Left common carotid artery plus branches (tissue), 1 donor: ENCODE measurements around a stretch of chr7.

DNA sequence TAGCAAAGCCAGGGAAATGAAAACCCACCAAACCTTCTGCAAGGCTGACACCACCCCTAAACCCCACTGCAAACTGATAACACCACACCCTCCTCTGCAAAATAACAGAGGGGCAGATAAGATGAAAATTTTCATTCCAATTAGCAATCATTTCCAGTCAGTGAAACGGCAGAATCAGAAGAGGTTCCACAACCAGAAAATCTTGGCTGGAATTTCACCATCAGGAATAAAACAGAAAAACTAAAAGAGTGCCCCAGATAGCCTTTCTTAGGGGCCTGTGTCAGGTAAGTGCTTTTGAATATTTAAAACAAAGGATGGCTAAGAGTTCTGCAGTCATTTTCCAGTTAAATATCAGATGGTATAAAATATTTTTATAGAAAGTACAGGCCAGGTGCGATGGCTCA lies 179.5 kb upstream of the BMPER start:
- PRO-cap: no peak

DNA sequence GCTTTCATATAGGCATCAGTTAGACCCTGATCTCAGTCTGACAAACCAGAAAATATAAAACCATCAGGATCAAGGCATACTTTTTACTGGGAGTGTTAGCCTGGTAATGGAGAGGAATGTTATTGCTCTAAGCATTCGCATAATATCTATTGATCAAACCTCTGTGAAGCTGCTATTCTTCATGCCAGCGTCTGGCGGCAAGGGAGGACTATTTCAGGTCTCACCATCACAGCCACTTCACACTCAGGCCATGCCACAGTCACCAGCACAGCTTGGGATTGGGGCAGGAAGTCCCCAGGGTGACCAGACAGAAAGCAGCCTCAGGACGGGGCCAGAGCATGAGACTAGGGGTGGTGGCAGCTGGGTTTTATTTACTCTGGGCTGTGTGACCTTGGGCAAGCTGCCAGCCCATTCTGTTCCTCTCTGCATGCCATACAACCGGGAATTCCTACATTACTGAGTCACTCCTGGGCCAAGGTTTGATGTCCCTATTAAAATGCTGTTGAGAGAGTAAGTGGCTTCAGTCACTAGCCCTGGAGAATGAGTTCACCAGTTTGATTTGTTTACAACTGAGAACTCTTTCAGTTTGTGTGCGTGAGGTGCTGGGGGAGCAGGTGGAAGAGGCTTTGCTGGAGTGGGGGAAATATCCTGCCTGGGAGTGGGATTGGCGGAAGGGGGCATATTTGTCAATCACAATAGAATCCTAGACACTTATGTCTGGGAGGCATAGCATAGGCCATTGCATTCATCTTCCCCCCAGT lies 90.3 kb downstream of the NPSR1 start:
- PRO-cap: no peak

DNA sequence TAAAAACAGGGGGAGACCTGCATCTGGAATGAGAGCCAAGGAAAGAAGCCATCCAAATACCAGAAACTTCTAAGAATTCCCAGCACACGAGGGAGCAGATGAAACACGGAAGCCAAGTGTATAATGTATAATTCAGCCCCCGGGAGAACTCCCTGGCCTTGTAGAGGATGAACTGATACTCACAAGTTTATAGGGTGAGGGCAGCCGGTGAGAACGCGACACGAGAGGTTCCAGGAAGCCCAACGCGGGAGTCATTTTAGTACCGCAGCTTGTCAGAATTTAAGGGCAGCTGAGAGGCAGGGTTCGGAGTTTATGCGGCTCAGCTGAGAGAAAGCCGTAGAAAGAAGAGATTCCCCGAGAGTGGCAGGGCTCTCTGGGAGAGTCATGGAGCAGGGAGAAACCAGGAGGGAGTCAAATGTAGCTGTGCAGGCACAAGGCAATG lies 164.0 kb downstream of the NPSR1 start:
- PRO-cap: no peak

- PRO-cap: no peak
Measured at GRCh38 chr7:35254632-35255106, 769 bp upstream of the TBX20 start.

- PRO-cap: no peak
Measured at GRCh38 chr7:35633410-35633983, 61.4 kb downstream of the HERPUD2 start.

DNA sequence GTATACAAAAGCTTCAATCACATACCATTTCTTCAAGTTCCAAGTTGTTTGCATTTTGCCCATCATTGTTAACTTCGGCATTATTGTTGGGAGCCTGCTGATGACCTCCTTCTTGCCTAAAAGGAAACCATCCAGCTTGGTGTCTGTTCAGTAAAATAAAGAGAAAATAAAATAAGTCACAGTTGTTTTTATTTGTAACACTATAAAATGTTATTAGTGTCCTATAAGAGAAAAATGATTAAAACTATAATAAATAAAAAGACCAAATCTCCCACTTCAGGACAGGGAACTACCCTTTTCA lies 60.7 kb downstream of the HERPUD2 start:
- PRO-cap: no peak

GRCh38 chr7:35768493-35768747 lies 32.4 kb upstream of the SEPTIN7 start:
- PRO-cap: no peak

GRCh38 chr7:36130887-36131505 lies 22.1 kb upstream of the EEPD1 start:
- PRO-cap: no peak

DNA sequence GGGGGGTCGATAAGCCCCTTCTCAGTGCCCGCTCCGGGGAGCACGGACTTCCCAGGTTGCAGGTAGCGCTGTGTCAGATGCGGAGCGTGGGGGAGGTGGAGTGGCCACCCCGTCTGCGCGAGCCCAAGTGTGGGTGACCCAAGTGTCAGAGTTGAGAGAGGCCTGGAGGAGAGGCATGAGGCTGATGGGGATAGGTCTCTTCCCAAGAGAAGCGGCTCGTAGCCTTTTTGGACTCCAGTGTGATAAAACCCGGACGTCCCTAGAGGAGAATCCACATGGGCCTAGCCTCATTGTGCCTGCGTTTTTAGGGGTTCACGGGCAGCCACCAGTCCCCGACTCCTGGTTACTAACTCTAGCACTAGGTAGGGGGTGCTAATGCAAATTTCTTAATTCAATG lies 650 bp downstream of the EEPD1 start:
- PRO-cap: no peak

- PRO-cap: no peak
Measured at GRCh38 chr7:36226850-36227734, 74.0 kb downstream of the EEPD1 start.

- PRO-cap: no peak
Measured at GRCh38 chr7:36261227-36261648, 105.8 kb downstream of the MATCAP2 start.

DNA sequence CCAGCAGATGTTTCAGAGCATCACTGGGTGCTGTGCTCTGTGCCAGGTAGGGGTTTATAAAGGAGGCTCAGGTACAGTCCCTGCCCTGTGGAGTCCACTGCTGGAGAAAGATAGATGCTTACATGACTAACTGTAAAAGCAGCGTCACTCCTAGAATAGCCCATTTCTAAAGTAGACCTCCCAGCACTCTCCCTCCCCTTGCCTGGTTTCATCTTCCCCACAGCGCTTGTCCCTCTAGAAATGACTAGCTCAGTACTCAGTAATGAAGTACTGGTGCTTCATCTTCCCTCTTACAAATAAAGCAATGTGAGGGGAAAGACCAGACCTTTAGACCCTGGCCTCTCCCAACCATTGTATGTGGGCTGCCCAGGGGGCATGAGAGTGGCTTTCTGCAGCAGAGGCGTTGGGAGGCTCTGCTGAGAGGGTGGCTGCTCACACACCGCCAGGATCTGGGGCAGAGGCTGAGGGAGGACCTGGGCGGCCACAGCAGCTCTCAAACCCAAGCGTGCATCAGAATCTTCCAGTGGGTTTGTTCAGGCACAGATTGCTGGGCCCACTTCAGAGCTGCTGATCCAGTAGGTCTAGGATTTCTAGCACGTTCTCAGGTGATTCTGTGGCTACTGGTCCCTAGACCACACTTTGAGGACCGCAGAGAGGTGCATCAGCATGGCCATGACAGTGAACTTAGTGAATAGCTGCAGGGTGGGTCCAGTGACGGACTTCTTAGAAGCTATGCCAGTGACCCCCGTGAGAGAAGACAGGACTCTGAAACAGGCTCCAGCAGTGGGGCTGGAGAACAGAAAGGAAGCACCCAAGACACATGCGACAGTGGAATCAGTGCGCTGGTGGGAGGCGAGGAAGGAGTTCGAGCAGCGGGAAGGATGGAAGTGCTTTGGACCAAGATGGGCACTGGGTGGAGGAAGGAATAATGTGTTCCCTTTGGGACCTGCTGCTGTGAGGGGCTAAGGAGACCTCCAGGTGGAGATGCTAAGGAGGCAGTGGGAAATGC lies 87.5 kb downstream of the MATCAP2 start:
- PRO-cap: no peak

GRCh38 chr7:36302936-36303883 lies 63.8 kb downstream of the MATCAP2 start:
- PRO-cap: no peak

- PRO-cap: no peak
Measured at GRCh38 chr7:36460768-36461314, 71.2 kb downstream of the ANLN start.

- PRO-cap: no peak
Measured at GRCh38 chr7:36504794-36505214, 115.1 kb downstream of the ANLN start.

- PRO-cap: no peak
Measured at GRCh38 chr7:36795352-36795958, 71.2 kb upstream of the AOAH start.

DNA sequence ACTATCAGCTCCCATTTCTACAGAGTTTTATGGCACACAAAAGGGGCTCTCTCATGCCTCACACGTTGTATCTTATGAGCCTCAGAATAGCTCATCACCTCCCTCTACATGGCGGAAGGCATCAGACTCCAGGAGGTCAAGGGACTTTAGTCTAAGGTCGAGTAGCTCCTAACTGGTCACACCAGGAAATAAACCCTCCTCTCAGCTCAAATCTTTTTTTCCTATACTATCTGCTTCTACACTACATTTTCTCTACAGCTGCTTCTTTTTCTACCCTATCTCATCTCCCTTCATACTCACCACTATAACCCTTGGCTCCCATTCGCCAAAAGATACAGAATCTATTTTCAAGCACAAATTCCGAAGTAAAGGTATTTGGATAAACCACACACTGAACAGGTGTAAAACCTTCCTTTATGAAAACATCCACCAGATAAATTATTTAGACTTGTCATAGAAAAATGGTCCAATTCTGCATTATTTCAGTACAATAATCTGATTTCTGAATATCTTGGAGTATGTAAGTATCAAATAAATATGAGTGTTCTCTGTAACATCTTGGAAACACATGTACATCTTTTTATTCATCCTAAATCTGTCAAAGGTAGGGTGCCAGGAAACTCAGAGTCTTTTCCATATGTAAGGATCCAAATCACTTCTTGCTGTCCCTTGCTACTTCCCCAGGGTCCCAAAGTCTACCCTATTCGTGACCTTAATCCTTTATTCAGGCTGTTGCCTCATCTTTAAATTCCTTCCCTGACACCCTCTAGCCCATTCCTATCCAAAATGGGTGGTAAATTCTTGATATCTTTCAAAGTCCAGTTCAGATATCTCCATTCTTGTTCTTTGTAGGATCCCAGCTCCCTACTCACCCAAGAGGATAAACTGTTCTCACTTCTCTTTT lies 231.0 kb upstream of the AOAH start:
- PRO-cap: no peak

DNA sequence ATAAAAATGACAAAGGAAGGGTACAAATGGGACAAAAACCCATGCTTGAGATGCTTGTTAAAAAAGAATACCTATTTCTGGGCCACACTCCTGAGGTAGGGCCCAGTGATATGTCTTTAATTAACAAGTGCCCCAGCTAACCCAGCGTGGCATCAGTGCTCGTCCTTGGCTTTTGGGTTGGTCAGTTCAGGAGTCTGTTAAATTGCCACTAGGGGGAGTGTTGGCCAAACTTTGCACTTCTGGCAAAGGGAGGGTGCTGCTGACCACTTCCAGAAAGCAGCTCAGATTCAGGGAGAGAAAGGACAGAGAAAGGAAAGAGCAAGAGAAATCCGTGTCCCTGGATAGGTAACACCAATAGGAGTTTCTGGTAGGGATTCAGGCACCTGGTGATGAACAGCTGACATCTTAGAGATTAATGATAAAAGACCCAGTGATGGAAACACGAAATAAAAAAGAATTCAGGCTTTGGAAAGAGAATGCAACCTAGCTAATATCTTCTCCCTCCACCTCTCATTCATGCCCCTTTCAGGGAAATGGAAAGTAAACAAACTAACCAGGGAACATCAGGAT lies 243.1 kb upstream of the AOAH start:
- PRO-cap: no peak

DNA sequence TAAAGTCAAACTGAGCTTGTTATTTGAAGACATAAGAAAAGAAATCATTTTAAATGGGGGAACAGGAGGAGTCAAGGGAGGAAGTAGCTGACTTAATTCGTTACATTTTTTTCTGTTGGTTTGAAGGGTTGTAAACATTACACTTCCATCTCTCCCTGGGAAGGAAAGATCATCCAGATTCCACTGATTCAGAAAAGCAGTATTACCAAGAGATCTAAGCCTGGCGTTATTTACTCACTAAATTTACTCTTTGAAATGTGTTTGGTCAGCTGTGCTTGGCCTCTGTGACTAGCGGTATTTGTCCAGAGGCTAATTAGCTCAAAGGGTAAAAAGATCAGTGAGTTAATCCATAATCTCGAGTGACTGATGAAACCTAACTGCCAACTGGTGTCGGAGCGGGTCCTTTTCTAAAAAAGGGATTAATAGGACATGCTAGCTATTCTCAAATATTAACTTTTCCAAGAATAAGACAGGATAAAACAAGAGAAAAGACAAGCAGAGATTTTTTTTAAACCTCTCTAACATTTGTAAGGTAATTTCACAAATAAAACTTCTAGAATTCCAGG lies 247.2 kb upstream of the AOAH start:
- PRO-cap: no peak

- PRO-cap: no peak
Measured at GRCh38 chr7:36971970-36972613, 247.8 kb upstream of the AOAH start.